ENCODE measurements around the gene DHX40.

- PRO-cap: no peak
Observed at GRCh38 chr17:58324683-58325714, 3.6 kb downstream of the TSPOAP1 start.

DNA sequence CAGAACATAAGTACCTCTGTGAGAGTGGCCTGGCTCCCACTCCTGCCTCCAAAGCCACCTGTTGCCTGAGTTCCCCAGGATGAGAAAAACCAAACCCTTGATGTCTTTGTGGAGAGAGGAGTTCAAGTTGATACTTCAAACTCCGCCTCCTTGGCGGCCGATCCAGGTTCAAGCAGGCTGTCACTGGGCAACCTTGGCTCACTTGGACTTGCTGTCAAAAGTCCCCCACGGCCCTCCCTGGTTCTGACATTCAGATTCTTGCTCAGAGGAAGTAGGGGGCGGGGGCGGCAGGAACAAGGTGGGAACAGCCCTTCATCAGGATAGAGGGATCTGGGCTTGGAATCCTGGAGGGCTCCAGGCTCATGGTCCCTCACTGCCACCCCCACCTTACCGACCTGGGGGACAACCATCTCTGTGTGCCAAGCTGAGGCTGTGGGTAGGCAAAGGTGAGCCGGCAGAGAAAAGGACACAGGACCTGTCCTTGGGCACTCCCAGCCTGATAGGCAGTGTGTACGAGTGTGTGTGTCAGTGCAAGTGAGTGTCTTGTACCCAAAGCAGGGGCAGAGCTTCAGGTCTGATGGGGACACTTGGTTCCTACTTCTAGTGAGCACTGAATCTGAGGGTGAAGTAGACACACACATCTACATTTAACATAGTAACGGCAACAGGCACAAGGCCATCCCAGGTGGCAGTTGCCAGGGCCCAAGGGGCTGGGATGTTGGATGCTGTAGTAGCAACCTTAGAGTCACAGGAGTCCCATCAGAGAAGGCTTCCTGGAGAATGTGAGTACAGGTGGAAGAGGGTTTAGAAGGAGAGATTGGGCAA is 6.6 kb upstream of the TSPOAP1 start:
- PRO-cap: no peak

GRCh38 chr17:58339388-58339934 is 10.9 kb upstream of the TSPOAP1 start:
- PRO-cap: bidirectional peak, plus-strand start at chr17:58339607, minus-strand start at chr17:58339591

DNA sequence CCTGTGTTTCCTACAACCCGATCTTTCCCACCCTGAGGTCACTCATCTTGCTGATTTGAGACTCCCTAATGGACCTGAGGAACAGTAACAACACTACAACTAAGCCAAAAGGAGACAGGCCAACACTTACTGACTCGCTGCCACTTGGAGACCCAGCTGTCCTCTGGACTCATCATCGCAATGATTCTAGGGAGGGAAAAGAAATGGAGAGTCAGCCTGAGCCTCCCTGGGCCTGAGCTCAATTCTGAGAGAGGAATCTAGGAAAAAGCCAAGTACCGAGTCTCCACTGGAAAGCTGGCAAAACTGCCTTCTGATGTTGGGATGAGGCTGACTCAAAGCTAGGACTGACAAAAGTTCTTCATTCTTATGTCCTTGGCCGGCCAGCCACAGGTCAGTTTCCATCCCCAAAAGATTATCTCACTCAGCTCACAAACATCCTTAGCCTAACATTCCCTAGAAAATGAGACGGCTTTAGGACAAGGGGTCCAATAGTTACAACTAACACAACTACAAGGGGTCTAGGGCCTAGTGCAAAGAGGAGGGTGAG is 4.5 kb downstream of the SUPT4H1 start:
- PRO-cap: no peak

DNA sequence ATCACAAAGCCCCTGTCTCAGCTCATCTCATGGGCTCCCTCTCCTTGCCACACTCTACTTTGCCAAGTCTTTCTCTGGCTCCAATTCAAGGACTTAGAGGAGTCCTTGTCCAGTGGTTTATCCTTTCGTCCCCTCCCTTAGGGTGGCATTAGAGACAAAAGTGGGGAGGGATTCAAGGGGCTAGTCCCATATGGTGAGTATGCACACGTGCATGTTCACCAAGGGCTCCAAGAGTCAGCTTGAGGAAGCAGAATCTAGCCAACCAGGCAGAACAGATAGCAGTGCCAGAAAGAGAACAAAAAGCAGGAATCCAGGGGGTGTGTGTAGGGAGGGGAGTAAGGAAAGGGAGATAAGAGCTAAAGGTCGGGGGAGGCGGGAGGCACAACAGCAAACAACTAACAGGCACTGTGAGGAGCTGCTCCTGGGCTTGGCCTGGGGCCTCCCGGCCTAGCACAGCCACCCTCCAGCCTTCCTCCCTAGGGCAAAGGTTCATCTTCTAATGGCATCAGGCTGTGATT is 12.2 kb upstream of the SUPT4H1 start:
- PRO-cap: no peak

- PRO-cap: no peak
Observed at GRCh38 chr17:58414990-58415700, 2.2 kb downstream of the RNF43 start.

GRCh38 chr17:58534843-58535654 is 9.1 kb downstream of the SEPTIN4 start:
- PRO-cap: no peak

DNA sequence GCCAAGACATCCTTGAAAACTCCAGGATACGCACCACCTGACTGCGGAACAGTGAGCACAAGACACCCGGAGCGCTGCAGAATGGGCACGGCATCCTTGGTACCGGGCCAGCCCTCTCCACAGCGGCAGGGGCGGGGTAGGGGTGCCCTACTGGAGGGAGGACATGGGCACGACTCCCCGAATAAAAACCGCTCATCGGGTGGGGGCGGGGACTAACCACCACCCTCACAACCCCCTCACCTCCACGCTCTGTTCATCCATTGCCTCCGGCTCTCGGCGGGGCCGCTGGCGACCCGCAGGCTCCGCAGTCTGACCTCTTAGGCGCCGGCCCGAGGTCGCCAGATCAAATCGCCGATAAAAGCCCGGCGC is 495 bp downstream of the TRIM37 start:
- PRO-cap: no peak

DNA sequence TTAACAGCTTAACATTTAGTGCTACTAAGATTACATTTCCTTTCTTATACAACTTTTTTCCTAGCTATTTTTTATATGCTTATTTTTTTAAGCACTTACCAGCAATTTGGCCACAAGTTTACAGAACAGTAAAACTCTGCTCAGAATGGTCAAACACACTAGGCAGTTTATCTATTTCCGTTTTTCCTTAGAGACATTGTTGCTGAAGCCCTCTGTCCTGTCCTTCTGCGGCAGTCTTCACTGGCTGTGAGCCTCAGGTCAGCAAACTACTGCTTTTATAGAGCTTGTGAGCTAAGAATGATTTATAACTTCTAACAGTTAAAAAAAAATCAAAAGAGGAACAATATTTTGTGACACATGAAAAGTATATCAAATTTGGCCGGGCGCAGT is 7.9 kb downstream of the PRR11 start:
- PRO-cap: no peak

DNA sequence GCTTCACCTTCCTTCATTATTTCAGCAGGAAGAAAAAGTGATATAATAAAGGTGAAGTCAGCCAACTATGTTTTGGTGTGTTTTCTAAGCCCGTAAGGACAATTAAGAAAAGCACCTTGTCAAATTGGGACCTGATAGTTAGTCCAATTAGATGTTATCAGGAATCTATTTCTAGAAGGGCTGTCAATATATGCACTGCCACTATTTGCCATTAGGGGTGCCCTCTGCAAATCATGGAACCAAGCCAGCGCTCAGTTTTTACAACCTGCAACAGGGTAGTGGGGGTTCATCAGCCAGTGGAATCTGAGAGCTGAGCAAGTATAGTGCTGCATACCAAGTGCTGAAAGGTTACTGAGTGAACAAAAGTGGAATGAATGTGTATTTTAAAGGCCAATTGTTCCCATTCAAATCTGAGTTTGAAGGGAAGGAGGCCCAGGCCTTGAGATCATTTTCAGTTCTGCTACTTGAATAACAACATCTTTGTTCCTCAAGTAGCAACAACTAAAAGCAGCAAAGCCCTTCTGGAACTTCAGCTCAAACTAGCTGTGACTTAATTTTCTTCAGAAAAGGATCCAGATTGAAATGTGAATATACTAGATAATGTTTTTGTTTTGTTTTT is 10.4 kb downstream of the PRR11 start:
- PRO-cap: no peak

DNA sequence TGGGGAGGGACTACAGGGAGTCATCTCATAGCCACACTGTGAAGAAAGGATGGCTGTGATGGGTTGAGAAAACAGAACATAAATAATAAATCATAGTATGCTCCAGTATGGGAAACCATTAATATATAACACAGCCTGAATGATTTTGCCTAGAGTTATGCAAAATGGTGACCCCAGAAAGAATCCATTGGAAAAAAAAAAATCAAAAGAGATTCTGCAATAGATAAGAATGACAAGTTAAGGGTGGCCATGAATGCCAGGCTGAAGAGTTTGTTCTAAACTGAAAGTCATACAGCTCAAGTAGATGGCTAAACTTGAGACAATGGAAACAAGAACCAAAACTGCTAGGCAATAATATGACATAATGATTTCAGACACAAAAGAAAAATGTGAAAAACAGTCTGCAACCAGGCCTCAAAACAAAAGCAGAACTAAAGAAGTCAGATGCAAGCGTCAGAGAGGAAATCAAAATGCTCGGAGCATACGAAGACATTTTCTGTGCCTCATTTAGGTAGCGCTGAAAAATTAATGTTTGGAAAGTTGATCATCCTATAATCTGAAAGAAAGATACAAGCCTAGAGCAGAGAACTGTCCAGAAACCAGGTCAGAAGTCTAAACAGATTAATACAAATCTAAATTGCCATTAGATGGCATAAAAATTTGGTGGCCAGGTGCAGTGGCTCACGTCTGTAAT is 54.4 kb upstream of the YPEL2 start:
- PRO-cap: bidirectional peak, plus-strand start at position 468 of the sequence, minus-strand start at position 427 of the sequence

DNA sequence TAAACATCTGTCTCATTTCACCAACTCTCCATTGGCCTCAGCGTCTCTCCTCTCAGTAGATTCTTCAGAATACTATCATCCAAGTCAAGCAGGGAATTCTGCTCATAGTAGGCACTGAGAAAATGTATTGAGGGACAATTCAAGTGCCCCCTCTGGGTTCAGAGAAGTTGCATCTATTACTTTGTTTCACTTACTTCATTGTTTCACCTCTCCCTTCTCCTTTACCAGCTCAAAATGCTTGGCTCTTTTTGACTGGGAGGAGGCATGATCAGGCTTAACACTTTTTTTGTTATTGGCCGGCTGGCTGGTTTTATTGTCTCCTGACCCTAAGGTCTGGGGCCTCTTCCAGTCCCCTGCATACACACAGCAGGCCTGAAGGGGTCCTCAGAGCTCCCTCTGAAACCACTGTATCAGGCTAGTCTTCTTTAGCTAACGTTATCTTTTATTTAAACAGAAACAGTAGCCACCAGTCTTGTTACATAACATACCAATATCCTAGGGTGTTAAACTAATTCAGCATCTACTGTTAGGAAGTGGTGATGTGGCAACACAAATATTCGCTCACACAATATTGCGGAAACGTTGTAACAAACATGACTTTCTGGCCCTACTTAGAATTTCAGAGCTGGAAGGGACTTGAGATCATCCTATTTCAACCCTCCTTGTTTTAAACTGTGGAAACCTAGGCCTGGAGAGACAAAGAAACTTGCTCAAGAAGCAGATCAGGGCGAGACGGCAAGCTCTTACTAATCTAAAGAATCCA is 1.9 kb upstream of the YPEL2 start:
- PRO-cap: no peak

GRCh38 chr17:59350708-59351062 is 19.2 kb downstream of the YPEL2 start:
- PRO-cap: unidirectional peak, plus-strand start at chr17:59350788

- PRO-cap: no peak
Observed at GRCh38 chr17:59423824-59424393, 92.5 kb downstream of the YPEL2 start.

DNA sequence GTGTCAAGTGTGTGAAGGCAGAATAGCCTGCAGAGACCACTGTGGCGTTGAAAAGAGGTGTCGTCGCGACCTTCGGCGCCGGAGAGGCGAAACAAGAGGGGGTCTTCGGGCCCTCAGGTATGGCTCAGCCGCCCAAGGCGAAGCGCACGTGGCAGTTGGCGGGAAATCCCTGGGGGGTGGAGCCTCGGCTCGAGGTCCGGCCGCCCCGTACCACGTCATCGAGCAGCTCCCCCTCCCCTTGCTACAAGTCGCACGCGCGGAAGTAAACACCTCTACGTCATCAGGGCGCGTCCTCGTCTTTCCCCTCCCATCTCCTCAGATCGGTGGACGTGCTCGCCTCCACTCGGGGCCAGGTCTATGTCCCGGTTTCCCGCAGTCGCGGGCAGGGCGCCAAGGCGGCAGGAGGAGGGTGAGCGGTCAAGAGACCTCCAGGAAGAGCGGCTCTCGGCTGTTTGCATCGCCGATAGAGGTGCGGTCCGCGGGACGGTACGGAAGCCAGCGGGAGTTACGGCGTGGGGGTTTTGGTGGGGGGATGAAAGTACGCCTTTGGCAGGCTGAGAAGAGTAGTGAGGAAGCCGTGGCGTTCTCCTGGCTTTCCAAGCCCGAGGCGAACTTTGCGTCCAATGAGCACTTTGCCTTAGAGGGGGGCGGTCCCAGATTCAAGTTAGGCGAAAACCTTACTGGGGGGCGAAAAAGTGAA is at the start of gene DHX40:
DHX40 (plus strand) TSS at position 296 of the 700 bp plus-strand sequence.
- PRO-cap: bidirectional peak, plus-strand start at position 318 of the sequence, minus-strand start at position 157 of the sequence

DNA sequence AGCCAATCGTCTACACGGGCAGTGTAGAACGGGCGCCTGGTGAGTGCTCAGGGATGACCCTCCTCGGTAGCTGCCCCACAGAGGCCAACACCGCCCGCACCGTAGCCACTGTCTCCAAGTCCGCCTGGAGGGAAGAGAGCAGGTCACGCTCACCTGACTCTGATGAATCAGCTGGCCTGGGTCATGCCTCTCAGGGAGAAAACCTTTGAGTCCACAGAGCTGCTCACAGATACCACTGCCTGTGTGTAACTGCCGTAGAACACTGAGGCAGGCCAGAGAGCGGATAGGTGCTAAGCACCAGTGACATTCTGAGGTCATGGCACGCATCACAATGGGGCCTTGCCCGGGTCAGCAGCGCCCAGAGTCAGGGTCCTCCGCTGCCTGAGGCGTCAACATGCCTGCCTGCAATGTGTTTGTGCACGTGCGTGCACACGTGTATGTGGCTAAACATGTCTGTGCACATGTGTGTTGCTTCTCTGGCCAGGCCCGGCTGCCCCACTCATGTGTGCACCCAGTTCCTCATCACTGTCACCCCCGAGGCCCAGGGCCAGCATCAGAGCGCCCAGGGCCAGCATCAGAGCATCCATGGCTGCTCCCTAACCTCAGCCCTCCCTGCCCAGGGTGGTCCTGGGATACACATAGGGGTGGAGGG is 54.4 kb upstream of the RNFT1 start:
- PRO-cap: no peak

DNA sequence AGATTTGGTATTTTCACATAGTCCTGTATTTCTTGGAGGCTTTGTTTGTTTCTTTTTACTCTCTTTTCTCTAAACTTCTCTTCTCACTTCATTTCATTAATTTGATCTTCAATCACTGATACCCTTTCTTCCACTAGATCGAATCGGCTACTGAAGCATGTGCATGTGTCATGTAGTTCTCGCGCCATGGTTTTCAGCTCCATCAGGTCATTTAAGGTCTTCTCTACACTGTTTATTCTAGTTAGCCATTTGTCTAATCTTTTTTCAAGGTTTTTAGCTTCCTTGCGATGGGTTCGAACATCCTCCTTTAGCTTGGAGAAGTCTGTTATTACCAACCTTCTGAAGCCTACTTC is 38.7 kb downstream of the APPBP2 start:
- PRO-cap: no peak

- PRO-cap: no peak
Observed at GRCh38 chr17:60494323-60494824, 31.7 kb downstream of the APPBP2 start.

- PRO-cap: no peak
Observed at GRCh38 chr17:60743711-60744315, 66.2 kb downstream of the BCAS3 start.

DNA sequence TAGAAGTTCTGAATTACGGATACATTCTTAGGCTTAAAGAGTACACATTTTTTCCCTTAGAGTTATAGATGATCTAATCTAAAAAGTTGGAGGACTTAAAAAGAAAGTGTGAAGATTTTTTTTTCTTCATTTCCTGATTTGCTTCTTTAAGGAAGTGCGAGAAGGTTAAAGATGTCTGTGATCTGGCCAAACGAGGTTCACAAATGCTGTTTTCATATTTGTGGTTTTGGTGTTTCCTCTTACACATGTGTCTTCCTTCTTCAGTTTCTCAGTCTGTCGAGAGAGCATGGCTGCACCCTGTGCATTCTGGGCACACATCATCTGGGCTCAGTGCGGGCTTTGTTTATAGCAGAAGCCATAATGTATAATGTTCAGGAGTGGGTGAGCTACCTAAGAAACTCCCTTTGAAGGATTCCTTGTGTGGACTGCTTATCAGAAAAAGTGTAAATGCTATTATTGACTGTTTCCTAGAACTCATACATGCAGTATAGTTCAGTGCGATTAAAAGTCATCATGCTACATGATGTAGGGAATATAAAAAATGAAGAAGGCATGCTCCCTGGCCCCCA is 260.4 kb upstream of the TBX2 start:
- PRO-cap: no peak